Skeletal muscle satellite cell (primary cell): ENCODE results near the genes EDRF1 and ADAM12.

GRCh38 chr10:125129256-125130106 lies 101.6 kb upstream of the CTBP2 start:
- CAGE, long polyA plus RNA: no peak

- CAGE, long polyA plus RNA: no peak
Measured at GRCh38 chr10:125160077-125160783, 132.4 kb upstream of the CTBP2 start.

- CAGE, long polyA plus RNA: no peak
Measured at GRCh38 chr10:125281481-125281680, 253.5 kb upstream of the CTBP2 start.

- CAGE, long polyA plus RNA: start-site peak on the minus strand at chr10:125719470-125719530, 12 and 16 reads in 2 replicates
Measured at GRCh38 chr10:125718802-125719797, at the start of gene EDRF1. Gene EDRF1 (plus strand): TSS chr10:125719709.

GRCh38 chr10:125866815-125867302 lies 14.2 kb downstream of the DHX32 start:
- CAGE, long polyA plus RNA: no peak

DNA sequence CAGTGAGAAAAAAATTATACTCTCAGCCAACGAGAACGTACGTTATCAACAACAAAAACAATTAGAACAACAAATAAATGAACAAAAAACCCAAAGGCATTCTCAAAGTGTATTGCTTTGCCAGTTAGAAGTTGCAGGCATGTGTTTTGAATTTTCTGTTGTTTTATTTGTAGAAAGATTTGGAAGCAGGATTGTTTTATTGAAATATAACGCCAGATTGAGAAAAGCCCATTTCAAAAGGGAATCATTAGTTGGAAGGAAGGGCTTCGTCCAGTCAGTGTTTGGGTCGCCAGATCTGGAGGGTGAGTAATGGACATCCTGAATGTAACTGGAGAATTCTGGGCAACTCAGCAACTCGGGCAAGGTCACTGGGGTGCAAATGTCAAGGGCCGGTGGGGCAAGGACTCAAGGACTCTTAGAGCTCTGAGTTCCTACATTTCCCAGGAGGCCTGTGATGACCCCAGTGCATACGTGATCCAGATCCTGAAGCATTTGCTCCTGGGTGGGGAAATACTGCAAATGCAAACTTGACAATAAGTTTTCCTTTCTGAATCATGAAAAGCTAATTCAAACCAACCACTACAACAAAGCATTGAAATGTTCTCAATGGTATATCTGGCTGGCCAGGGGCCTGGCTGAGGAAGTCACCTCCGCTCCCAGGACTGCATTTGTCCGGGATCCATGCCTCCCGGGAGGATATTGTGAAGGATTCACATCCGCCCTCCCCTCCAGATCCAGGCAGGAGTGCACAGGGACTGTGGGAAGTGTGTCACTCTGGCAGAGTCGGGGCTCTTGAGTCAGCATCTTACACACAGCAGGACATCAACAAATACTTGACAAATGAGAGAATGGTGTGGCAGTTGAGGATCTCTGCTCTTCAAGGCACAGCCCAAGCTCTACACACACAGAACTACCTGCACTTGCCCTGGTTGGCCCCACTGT lies 164.0 kb downstream of the FANK1 start:
- CAGE, long polyA plus RNA: no peak

- CAGE, long polyA plus RNA: no peak
Measured at GRCh38 chr10:126315795-126316233, 72.5 kb downstream of the ADAM12 start.

GRCh38 chr10:126386779-126387458 lies 1.4 kb downstream of the ADAM12 start:
- CAGE, long polyA plus RNA: no peak

GRCh38 chr10:126387837-126388924 lies at the start of gene ADAM12:
Gene ADAM12 (minus strand): TSS chr10:126388477.
- CAGE, long polyA plus RNA: no peak

GRCh38 chr10:126459227-126459755 lies 71.0 kb upstream of the ADAM12 start:
- CAGE, long polyA plus RNA: start-site peak on the minus strand at chr10:126459445-126459489, 70 and 32 reads in 2 replicates

DNA sequence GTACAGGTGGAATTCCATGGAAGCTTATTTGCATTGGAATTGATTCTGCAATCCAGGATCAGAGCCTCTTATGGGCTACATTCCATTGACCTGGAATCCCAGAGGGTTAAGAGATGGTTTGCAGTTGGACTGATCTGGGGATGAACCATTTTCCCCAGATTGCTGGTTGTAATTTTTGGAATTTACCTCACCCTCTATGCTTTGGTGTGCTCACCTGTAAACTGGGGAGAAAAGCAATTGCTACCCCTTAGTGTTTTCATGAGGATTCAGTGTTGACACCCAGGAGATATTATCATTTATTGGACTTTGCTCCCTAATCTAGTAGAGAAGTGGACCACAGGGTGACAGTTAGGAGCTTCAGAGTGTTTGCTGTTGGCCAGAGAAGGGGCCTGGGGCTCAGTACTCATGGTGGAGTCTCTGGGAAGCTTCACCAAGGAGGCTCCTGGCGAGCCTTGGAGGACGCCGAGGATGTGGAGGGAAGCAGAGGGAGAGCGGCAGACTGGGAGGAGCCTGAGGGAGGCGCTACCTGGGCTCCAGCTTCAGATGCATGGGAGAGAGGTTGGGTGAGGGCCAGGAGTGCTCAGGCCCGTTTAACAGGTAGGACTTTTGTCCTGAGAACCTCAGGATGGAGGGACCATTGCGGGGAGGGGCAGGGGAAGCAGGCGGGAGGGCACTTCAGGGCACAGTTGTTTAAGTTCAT lies 24.0 kb downstream of the DOCK1 start:
- CAGE, long polyA plus RNA: no peak

DNA sequence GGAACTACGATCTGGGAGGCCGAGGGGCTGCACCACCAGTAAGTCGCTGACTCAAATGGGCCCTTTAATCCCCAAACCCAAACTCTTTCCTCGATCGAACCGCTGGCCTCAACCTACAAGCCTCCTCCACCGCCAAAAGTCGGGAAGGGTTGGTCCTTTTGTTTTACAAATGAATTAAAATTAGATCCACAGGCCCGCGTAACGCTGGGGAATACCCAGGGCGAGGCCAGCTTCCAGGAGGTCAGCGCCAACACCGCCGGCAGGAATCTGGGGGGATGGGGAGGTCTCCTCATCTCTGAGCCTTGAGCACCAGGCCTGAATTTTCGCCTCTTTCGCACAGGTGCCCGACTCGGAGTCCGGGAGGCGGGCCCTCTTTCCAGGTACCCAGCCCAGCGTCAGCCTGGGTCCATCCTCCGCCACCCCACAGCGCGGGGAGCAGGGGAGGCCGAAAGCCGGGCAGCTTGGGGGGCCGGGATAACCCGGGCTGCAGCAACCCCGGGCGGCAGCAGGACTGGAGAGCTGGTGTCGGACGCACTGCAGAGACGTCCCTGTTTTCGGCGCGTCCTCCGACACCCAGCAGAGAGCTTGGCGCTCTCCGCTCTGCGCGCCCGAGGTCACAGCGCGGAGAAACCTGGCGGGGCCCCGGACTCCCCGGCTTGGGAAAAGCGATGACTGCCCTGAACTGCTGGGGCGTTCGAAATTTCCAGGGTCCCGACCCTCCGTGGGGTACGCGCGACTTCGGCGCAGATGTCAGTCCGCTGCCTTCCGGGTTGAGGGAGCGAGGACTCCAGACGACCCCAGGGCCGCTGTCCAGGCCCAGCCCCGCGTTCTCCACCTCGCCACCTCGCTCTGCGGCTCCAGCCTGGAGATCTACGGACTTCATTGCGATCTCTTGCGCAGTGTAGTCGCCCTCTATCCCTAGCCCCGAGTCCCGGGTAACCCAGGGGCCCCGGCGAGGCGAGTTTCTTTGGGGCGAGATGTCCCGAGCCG lies 867 bp upstream of the FOXI2 start:
- CAGE, long polyA plus RNA: no peak

DNA sequence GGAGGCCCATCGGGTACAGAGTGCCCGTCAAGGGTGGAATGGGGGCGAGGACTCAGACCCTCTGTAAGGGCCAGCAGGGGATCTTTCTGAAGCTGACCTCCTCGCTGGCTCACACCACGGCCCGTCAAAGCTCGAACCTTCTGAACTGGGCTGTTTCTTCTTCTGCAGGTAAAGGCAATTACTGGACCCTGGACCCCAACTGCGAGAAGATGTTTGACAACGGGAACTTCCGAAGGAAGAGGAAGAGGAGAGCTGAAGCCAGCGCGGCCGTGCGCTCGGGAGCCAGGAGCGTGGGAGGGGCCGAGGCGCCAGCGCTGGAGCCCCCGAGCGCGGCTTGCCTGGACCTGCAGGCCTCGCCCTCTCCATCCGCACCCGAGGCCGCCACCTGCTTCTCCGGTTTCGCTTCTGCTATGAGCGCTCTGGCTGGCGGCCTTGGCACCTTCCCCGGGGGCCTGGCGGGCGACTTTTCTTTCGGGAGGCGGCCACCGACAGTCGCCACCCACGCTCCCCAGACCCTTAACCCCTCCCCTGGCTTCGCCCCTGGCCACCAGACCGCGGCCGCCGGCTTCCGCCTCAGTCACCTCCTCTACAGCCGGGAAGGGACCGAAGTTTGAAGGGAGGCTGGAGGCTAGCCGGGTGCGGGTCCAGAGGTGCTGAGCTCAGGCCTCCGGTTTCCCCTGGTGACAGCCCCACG lies 1.5 kb downstream of the FOXI2 start:
- CAGE, long polyA plus RNA: no peak

DNA sequence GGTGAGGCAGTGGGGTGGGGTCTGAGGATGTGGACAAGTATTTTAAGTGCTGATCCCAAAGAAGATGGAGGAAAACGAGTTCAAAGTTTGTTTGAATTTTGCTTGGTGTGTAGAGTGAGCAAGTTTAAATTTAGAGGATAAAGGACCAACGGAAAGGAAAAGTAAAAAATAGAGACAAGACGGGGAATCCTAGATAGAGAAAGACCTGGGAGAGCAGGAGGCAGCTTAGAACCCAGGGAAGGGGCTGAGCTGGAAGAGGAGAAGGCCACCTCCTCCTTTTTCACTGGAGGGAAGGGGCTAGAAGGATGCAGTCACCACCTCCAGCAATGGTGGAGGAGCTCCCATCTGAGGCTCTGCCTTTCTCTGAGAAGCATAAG lies 16.3 kb downstream of the FOXI2 start:
- CAGE, long polyA plus RNA: no peak

DNA sequence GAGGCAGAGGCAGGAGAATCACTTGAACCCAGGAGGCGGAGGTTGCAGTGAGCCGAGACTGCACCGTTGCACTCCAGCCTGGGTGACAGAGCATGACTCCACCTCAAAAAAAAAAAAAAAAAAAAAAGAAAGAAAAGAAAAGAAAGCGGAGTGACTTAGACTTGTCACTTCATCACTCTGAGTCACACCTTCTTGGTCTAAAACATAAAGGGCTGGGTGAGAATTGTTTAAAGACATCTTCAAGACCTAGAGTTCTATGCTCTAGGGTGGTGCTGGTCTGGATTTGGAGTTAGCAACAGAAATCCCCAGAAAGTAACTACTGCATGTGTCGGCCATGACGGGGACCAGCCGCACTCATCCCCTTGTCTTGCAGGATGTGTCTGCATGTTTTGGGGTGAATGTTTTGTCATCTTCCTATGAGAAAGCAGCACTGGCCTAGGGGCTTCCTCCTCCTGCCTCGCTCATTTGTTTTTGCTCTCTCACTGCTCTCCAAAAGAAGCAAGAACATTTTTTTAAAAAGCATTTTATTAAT lies 83.5 kb downstream of the PTPRE start:
- CAGE, long polyA plus RNA: no peak

DNA sequence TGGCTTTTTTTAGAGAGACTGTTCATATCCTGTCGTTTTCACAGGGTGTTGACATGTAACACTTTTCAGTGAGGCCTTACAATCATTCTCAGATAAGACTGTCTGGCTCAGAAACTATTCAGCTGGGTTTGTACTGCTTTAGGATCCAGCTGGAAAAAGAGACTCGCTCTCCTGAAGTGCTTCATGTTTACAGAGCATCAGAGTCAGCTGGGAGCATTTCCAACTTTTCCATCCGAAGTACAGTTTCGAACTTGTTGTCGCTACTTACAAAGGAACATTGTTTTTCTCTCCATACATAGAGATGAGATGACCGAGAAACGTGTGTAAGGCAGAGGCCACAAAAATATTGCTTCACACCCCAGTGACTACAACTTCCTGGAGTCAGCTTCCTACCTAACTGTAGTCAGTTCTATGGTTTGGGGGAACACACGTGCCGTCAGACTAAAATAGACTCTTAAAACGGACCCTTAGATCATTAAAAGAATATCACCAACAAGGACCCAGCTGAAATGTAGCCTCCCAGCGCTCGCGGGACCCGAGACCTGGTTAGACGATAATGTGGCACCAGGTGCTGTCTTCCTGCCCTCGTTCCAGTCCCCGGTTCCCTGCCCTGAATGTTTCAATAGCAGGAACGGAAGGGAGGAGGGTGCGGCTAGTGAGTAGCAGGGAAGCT lies 78.0 kb downstream of the MKI67 start:
- CAGE, long polyA plus RNA: no peak

DNA sequence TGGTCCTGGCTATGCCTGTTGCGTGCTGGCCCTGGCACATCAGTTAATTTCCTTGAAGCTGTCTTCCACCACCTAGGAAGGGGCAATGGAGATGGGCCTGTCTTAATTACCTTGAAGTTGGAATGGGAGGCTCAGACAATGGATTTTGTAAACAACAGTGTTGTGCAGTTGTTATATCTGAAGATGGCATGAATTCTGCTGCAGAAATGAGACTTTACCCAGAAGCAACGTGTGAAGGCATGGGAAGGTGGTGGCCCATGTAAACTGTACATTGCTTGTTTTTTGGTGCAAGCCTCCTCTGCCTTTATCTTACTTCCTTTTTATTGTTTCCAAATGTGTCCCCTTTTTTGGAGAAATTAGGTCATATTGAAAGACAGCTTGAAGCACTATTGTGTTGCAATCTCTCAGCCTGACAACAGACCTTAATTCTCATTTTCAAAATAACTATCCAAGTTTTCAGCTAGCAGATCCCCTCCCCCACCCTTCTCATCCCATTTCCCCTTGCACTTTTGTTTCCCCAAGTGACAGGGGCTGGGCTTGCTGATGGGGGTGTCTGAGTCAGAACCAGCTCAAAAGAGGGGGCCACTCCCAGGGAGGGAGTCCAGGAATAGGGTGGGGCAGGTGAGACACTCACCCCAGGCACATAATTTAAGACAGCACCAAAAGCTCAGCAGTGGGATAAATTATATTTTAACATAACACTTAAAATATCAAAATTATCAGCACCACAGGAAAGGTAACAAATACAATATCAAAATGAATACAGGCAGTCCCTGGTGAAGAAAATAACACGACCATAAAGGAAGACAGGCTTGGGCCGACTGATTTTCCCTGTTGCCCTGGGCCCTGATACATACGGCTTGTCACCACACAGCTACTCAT lies 75.3 kb downstream of the MKI67 start:
- CAGE, long polyA plus RNA: no peak

GRCh38 chr10:128052455-128053076 lies 73.7 kb downstream of the MKI67 start:
- CAGE, long polyA plus RNA: no peak

DNA sequence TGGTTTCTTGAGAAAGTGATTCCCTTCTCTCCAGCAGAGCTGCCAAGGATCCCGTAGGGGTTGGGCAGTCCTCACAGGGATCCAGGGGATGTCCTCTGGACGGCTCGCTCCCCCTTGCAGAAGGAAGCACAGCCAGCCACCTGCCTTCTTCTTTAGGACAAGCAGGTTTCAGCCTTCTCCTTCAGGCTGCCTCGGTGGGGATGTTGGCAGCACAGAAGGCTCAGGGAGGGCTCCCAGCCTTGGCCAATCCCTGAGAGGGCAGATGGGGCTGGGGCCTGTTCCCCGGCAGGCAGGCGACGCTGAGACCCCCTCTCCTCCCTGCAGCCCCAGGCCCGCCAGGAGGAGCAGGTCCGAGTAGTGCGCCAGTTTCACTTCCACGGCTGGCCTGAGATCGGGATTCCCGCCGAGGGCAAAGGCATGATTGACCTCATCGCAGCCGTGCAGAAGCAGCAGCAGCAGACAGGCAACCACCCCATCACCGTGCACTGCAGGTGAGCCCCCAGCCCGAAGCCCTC lies 48.9 kb downstream of the MKI67 start:
- CAGE, long polyA plus RNA: no peak

GRCh38 chr10:128107213-128108185 lies 18.7 kb downstream of the MKI67 start:
- CAGE, long polyA plus RNA: no peak